Frontal cortex (tissue), 2 donors: ENCODE data around the genes MAGEF1, EHHADH and LIPH.

DNA sequence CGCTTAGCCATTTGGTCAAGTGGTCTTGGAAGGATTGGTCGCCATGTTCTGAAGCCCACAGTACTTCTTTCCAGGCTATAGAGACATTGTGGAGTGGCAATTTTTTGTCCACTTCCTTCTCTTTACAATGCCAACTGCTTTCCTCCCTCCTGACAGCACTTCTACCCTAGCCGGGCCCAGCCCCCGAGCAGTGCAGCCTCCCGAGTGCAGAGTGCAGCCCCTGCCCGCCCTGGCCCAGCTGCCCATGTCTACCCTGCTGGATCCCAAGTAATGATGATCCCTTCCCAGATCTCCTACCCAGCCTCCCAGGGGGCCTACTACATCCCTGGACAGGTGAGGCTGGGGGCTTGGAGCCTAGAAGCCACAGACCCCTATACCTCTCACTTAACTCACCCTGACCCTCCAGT lies 2.8 kb downstream of the EIF4G1 start:
- RAMPAGE, long total RNA, result no peak

GRCh38 chr3:184336418-184336632 lies 1.1 kb upstream of the FAM131A start:
- RAMPAGE, long total RNA, result no peak

DNA sequence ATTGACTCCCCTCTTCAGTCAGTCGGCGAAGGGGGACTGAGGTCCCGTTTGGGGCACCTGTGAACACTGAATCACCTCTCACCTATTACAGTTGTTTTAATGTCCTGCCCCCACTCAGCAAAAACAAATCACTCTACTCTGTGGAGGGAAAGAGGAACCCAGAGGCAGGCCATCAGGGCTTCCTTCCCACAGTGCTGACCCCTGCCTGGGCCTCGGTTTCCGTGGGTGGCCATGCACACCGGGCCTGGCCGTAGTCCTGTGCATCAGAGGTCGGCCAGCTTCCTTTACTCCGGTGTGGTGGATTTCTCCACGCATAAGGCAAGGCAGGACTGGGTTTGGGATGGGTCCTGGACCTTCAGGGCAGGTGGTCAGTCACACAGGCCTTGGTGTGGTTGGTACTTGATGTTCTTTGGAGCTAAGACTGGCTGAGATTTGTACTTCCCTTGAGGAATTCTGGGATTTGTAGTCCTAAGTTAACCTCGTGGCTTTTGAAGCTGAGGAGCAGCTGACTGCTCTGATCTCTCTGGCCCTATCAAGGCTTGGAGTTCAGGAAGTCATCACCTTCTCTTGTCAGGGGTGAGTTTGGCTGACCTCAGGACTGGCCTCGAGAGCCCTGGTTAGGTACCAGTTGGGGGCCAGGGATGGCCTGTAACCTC lies 639 bp upstream of the FAM131A start:
- RAMPAGE, long total RNA, result no peak

DNA sequence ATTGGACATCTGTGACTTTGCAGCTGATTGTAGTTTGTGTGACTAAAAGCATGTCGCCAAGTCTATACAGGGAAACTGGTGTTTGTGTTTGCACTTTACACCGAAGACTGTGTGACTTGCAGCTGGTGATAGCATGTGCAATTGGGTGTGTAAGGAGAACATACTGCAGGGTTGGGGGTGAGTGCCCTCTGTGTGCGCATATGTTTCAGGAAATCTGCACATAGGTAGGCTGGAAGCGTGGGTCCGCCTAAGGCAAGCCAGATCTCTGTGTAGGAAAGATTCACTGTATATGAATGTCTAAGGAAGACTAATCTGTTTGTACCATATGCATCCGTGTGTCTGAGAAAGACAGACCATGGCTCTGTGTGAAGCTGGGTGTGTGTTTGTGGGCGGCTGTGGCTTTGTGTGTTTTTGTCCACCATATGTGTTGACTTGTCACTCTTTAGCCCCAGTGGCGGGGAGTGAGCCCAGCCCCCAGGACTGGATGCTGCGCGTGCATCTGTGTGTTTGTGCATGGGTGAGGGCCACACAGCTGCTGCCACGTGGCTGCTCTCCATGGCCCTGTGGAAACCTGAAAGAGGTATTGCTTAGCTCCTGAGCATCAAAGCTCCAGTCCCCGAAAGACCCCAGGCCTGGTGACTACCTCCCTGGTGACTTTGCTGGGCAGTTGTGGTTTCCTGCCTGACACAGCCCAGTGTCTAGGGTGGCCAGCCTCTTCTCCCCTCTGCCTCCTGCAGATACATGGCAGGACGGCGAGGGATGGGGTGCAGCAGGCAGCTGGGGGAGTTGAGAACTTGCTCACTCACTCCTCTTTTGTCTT lies 6.2 kb downstream of the EPHB3 start:
- RAMPAGE, long total RNA, result no peak

GRCh38 chr3:184711767-184712592 lies at the start of gene MAGEF1:
TSS of gene MAGEF1 (minus strand) at chr3:184712064.
- RAMPAGE, long total RNA, result start-site peak on the minus strand at chr3:184711972-184712050, 728 and 50 reads in 2 replicates

GRCh38 chr3:184747926-184748917 lies 36.4 kb upstream of the MAGEF1 start:
- RAMPAGE, long total RNA, result no peak

DNA sequence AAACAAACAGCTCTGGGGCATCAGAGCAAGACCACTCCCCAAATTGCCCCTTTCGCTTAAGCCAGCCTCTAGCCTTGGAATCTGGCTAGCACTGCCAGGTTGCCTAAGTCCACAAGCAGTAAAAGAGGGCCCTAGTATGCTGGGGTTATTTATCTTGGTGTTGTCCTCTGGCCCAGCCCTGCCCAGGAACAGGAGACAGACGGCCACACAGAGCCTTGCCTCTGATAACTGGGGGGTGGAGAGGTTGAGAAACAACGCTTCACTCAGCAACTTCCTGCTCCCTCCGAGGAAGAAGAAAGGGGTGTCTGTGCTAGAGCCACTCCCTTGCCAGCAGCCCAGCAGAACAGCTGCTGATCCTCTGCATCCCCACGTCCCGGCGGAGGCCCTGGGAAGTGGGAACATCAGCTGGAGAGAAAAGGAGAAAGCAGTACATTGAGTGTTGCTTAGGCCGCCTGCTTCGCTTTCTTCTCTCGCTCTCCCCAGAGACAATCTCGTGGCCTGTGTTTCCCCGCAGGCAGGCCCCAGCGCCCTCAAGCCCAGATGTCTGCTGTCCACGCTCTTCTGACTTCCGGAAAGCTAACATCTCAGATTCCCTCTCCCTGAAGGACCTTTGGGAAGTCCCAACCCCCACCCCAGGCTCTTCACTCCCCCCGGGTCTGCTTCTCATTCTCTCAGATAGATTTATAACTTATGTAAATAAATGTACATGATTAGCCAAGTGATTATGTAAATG lies 22.6 kb upstream of the C3orf70 start:
- RAMPAGE, long total RNA, result no peak

GRCh38 chr3:185253504-185254524 lies at the start of gene EHHADH:
TSS of gene EHHADH (minus strand) at chr3:185254049.
- RAMPAGE, long total RNA, result no peak

DNA sequence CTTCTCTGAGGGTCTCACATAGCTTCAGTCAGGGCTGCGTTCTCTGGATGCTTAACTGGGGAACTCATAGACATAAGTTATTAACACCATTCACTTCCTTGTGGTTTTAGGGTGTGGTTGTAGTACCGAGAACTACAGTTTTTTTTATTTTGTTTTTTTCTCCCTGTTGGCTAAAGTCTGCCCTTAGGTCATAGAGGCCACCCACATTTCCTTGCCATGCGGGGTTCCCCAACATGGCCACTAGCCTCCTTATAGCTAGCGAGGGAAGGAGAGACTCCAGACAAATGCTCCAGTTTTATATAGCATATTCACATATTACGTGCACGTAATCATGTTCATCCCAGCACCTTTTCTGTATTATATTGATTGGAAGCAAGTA lies 20.1 kb upstream of the MAP3K13 start:
- RAMPAGE, long total RNA, result no peak

DNA sequence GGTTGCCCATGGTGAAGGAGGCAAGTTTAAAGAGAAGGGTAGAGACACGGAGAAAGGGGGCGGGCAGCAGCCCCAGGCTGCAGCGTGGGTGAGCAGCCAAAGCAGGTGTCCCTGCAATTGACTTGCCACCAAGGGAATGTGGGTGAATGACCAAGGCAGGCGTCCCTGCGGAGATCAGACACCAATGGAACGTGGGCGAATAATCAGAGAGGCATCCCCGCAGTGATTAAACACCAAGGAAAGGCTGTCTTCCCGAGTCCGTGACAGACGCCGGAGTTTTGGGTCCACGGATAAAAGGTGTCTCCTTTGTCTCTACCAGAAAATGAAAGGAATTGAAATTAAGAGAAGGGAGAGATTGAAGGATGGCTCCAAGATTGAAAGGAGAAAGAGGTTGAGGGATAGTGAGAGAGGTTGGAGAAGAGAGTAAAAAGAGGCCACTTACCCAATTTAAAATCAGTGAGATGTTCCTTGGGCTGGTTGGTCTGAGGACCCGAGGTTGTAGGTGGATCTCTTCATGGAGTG lies 16.1 kb downstream of the MAP3K13 start:
- RAMPAGE, long total RNA, result no peak

GRCh38 chr3:185552389-185552953 lies at the start of gene LIPH:
TSS of gene LIPH (minus strand) at chr3:185552588.
- RAMPAGE, long total RNA, result no peak

- RAMPAGE, long total RNA, result no peak
Observed at GRCh38 chr3:185656164-185656889, 70.2 kb downstream of the SENP2 start.

GRCh38 chr3:185807707-185808196 lies 17.1 kb downstream of the IGF2BP2 start:
- RAMPAGE, long total RNA, result no peak

DNA sequence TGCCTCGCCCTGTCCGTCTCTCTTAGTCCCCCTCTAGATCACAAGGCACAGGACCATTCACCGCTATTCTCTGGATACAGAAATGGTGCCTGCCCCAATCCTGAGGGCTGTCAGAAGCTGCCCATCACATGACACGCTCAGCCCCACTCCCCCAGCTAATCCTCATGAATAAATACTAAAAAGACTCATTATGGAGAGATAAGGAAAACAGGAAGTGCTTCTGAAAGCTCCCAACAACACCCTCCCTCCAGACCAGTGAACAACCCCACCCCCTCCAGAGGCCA lies 100.8 kb upstream of the ETV5 start:
- RAMPAGE, long total RNA, result no peak

DNA sequence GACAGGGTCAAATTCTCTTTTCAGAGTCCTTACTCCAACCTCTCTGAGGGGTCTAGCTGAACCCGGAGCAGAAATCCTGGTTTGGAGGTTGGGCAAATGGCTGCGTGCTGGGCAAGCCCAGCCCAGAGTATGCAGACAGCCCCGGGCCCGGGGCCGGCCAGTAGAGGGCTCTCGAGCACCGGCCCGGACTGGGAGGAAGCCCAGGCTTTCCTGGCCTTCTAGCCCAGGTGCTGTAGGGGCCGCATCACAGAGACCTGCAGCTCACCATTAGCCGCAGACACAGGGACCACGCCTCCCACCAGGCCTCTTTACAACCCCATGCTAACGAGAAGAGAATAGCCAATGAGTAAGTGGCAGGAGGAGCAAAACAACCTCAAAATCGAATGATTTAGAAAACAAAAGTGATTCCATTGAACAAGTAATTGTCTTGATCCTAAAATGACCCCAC lies 102.5 kb downstream of the DGKG start:
- RAMPAGE, long total RNA, result no peak

GRCh38 chr3:186383023-186383571 lies 21.1 kb upstream of the DGKG start:
- RAMPAGE, long total RNA, result no peak

DNA sequence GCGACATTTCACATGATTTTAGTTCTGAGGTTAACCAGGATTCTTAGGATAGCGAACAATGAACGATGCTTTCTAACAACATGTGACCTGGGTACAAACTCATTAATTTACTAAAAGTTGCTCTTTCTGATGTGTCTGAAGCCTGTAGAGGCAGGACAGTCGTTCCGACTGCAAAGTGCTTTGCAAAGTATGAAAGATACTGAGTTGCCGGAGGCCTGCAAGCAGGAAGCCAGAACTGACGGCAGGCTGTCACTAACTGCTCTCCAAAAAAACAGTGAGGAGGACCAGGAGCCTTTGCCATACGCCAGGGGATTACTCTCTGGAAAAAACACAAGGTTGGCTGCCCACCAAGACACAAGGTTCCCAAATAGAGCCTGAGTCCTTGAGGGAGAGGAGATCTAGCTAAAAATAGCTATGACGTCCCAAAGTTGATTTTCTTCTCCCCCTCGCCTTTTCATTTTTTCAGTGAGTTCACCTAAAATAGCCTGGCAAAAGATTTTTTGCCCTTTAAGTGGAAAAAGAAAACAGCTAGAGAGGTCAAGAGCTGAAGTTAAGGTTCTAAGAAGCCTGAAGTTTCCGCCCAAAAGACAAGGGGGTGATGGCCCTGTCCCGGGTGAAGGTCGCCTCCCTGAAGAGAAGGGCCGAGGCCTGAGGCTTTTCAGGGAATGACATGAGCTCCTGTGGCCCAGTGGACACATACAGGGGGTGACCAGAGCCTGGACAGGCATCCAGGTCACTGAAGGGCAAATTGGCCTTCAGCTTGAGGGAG lies 44.7 kb upstream of the DGKG start:
- RAMPAGE, long total RNA, result no peak

GRCh38 chr3:186600424-186600755 lies 12.5 kb upstream of the AHSG start:
- RAMPAGE, long total RNA, result no peak

GRCh38 chr3:186615415-186615988 lies 2.6 kb downstream of the AHSG start:
- RAMPAGE, long total RNA, result no peak

DNA sequence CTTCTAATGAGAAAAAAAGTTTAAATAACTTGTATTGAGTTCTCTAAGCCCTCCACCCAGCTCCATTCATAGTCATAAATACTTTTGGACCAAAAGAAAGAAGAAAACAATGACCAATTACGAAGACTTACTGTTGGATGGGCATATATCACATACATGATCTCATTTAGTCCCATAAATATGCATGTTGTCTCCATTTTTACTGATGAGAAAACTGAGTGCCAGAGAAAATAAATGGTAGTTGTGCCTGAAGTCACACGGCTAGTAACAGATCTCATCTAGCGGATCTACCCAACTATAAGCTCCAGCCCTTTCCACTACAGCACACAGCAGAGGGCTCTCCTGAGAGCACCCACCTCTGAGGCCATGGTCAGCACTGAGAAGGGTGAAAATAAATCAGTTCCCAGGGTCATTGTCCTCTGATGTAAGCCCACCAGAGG lies 6.2 kb upstream of the FETUB start:
- RAMPAGE, long total RNA, result no peak